IMR-90 (cell line): ENCODE measurements around the genes H2BC18, H4C15, APH1A, CIART, PRPF3 and PI4KB.

GRCh38 chr1:149811943-149812873, at the start of gene H2BC18:
TSS of gene H2BC18 (minus strand) at chr1:149812370.
- RRBS = no CpG with 5 or more reads among the region's 55 CpGs
CAGE:
- cytosol, long polyA plus RNA = no peak
- long polyA plus RNA = no peak
- nucleus, long polyA plus RNA = start-site peak on the minus strand at chr1:149812370-149812375, 66 and 76 reads in 2 replicates

- RRBS = no CpG with 5 or more reads among the region's 74 CpGs
CAGE:
- cytosol, long polyA plus RNA = no peak
- long polyA plus RNA = no peak
- nucleus, long polyA plus RNA = no peak
Measured at GRCh38 chr1:149851339-149852272, 745 bp downstream of the H2AC19 start.

DNA sequence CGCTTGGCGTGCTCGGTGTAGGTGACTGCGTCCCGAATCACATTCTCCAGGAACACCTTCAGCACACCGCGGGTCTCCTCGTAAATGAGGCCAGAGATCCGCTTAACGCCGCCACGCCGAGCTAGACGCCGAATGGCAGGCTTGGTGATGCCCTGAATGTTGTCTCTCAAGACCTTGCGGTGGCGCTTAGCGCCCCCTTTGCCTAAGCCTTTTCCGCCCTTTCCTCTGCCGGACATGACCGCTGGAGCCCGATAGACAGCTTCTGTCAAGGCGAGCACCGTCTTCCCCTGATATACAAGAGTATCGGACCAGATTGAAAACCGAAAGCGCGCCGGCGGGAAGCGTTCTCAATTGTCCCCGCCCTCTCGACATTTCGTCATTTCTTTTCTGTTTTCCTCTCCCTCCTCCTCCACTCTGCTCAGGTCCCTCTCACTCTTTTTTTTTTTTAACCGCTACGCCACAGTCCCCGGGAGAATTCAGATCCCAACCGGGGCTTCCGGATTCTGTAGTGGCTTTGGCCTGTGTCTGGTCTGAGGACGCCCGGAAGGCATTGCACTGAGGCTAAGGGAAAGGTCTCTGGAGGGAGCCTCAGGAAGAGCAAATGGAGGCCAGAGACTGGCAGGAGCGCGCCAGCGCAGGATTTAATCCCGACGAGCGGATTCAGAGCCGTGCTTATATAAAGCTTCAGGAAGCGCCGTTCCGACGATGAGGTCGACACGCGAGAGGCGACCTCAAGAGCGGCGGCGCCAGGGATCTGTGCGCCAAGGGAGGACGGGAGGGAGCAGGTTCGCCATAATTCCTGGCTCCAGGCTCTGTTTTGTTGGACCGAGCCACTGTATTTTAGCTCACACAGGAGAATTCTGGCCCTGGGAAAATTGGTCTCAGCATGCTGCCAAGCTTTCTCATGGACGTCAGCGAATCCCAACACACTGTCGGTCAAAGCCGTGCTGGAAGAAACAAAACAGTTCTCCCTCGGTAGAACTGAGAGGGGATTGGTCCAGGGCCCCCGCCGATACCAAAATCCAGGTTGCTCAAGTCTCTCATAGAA, at the start of gene H4C15:
H4C15 (minus strand) TSS at position 264 of the 1,048 bp plus-strand sequence.
- RRBS = no CpG with 5 or more reads among the region's 70 CpGs
CAGE:
- cytosol, long polyA plus RNA = no peak
- long polyA plus RNA = no peak
- nucleus, long polyA plus RNA = no peak

- RRBS = 2% methylated on average over 12 of the region's 59 CpGs
CAGE:
- cytosol, long polyA plus RNA = no peak
- long polyA plus RNA = no peak
- nucleus, long polyA plus RNA = no peak
Measured at GRCh38 chr1:149885666-149886581, 558 bp downstream of the H2BC21 start.

GRCh38 chr1:149888096-149888688, 427 bp upstream of the H2AC21 start:
- RRBS = no CpG with 5 or more reads among the region's 22 CpGs
CAGE:
- cytosol, long polyA plus RNA = no peak
- long polyA plus RNA = no peak
- nucleus, long polyA plus RNA = no peak

DNA sequence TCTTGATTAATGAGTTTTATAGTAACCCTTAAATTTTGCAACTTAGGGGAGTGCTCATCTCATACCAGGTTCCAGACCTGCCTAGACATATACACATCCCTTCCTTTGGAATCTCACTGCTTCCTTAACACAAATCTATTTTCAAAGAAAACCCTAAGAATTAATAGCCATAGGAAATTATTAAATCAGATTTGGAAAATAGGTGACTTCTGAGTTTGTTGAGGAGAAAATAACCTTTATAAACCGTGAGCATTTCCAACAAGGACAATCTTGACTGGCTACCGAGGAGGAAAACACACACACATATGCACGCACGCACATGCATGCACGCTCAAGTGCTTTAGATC, 5.1 kb upstream of the MTMR11 start:
- RRBS = no CpG with 5 or more reads among the region's 5 CpGs
CAGE:
- cytosol, long polyA plus RNA = no peak
- long polyA plus RNA = no peak
- nucleus, long polyA plus RNA = no peak

- RRBS = 3% methylated on average over 11 of the region's 52 CpGs
CAGE:
- cytosol, long polyA plus RNA = start-site peak on the minus strand at chr1:150268799-150269024, 666 and 421 reads in 2 replicates
- long polyA plus RNA = start-site peak on the minus strand at chr1:150268799-150268818, 28 and 49 reads in 2 replicates; start-site peak on the minus strand at chr1:150268933-150269032, 480 and 724 reads in 2 replicates
- nucleus, long polyA plus RNA = no peak
Measured at GRCh38 chr1:150268189-150269038, at the start of gene APH1A. TSS of gene APH1A (minus strand) at chr1:150269016.

- RRBS = 1% methylated on average over 15 of the region's 17 CpGs
CAGE:
- cytosol, long polyA plus RNA = start-site peak on the plus strand at chr1:150282544-150282586, 83 and 156 reads in 2 replicates
- long polyA plus RNA = no peak
- nucleus, long polyA plus RNA = no peak
Measured at GRCh38 chr1:150282434-150282644, at the start of gene CIART. TSS of gene CIART (plus strand) at chr1:150282554.

GRCh38 chr1:150321322-150322390, at the start of gene PRPF3:
TSS of gene PRPF3 (plus strand) at chr1:150321533.
- RRBS = 2% methylated on average over 11 of the region's 47 CpGs
CAGE:
- cytosol, long polyA plus RNA = start-site peak on the plus strand at chr1:150321526-150321575, 208 and 313 reads in 2 replicates
- long polyA plus RNA = start-site peak on the plus strand at chr1:150321539-150321577, 430 and 270 reads in 2 replicates
- nucleus, long polyA plus RNA = start-site peak on the plus strand at chr1:150321532-150321588, 2,714 and 2,825 reads in 2 replicates

- RRBS = no CpG with 5 or more reads among the region's 2 CpGs
CAGE:
- cytosol, long polyA plus RNA = no peak
- long polyA plus RNA = no peak
- nucleus, long polyA plus RNA = no peak
Measured at GRCh38 chr1:150560718-150560935, 11.4 kb downstream of the ADAMTSL4 start.

DNA sequence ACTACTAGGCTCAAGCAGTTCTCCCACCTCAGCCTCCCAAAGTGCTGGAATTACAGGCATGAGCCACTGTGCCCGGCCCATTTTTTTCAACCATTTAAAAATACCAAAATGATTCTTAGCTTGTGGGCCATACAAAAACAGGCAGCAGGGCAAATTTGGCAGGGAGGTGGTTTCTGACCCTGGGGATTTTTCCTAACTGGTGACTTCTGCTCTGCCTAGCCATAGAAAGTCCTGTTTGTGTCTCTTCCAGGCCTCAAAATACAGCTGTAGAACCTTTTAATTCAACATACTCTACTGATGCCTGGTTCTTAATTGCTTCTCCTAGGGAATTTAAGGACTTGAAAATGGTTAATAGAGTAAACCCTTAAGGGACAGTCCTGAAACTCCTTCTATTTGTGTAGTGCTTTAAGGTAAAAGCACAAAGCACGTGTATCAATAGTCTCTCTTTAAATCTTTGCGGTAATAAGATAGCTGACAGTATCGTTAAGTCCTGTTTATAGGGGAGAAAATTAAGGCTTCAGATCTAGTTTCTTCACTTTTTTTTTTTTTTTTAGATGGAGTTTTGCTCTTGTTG, 14.7 kb downstream of the MCL1 start:
- RRBS = no CpG with 5 or more reads among the region's 4 CpGs
CAGE:
- cytosol, long polyA plus RNA = no peak
- long polyA plus RNA = no peak
- nucleus, long polyA plus RNA = no peak

- RRBS = no CpG with 5 or more reads among the region's 1 CpG
CAGE:
- cytosol, long polyA plus RNA = no peak
- long polyA plus RNA = no peak
- nucleus, long polyA plus RNA = no peak
Measured at GRCh38 chr1:150575560-150576266, 3.7 kb downstream of the MCL1 start.

- RRBS = no CpG with 5 or more reads among the region's 3 CpGs
CAGE:
- cytosol, long polyA plus RNA = no peak
- long polyA plus RNA = no peak
- nucleus, long polyA plus RNA = no peak
Measured at GRCh38 chr1:150582479-150583111, 3.2 kb upstream of the MCL1 start.

- RRBS = no CpG with 5 or more reads among the region's 11 CpGs
CAGE:
- cytosol, long polyA plus RNA = no peak
- long polyA plus RNA = no peak
- nucleus, long polyA plus RNA = no peak
Measured at GRCh38 chr1:150613084-150614040, 16.1 kb downstream of the ENSA start.

- RRBS = 41% methylated on average over 3 of the region's 14 CpGs
CAGE:
- cytosol, long polyA plus RNA = no peak
- long polyA plus RNA = no peak
- nucleus, long polyA plus RNA = no peak
Measured at GRCh38 chr1:150621892-150623086, 7.1 kb downstream of the ENSA start.

DNA sequence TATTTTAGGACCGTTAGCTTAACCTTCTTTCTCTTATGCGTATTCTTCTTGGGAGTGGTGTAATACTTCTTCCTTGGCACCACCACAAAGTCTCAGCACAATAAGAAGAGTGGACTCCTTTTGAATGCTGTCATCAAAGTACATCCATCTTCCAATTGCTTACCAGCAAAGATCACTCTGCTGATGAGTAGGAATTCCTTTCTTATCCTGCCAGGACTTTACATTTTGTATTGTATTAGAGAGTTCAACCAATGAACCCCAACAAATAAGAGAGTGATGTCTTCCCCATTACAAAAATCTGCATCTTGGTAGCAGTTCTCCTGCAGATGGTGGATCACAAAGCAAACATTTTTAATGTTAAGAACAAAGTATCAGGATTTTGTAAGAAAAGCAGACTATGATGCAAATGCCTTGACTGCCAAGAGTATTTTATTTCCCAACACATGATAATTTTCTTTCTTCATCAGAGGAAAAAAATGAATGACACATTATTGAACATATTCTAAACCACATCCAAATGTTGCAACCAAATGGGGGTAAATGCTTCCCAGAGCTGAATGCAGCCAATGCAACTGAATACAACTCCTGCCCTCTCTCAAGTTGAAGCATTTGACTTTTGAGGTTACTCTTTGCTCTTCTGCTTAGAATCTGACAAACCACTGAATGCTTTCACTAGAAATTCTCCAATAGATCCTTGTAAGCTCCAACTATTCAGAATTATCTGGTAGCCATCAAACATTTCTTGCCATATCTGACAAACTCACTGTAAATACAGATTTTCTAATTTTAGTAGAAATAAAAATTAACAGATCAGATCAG, 5.2 kb upstream of the ARNT start:
- RRBS = no CpG with 5 or more reads among the region's 2 CpGs
CAGE:
- cytosol, long polyA plus RNA = no peak
- long polyA plus RNA = no peak
- nucleus, long polyA plus RNA = no peak

GRCh38 chr1:150963602-150964789, 10.6 kb downstream of the CERS2 start:
- RRBS = no CpG with 5 or more reads among the region's 15 CpGs
CAGE:
- cytosol, long polyA plus RNA = no peak
- long polyA plus RNA = no peak
- nucleus, long polyA plus RNA = no peak

- RRBS = no CpG with 5 or more reads among the region's 3 CpGs
CAGE:
- cytosol, long polyA plus RNA = no peak
- long polyA plus RNA = no peak
- nucleus, long polyA plus RNA = no peak
Measured at GRCh38 chr1:151057773-151058125, 1.7 kb downstream of the CDC42SE1 start.

DNA sequence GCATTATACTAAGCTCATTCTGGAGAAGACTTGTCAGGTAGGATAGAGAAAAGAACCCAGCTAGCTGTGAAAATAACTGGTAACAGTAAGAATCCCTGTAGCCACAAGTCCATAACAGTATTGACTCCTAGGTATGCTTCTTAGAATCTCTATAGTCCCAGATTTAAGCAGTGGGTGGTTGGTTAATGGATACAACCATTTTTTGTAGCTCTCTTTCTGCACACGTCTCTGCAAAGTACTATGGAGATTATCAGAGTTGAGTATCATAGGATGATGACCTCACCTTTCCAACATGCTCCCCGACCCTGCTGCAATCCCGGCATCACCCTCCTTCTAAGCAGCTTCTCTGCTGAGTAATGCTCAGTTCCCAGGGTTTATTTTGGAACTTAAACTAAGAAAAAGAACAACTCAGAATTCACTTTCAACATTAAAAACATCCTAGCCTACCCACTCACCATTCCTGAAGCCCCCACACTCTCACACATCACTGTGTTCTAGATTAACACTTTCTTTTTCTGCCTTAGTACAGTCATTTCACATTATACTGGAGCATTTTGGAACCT, 2.6 kb downstream of the MLLT11 start:
- RRBS = no CpG with 5 or more reads among the region's 3 CpGs
CAGE:
- cytosol, long polyA plus RNA = no peak
- long polyA plus RNA = no peak
- nucleus, long polyA plus RNA = no peak

- RRBS = 1% methylated on average over 14 of the region's 35 CpGs
CAGE:
- cytosol, long polyA plus RNA = start-site peak on the minus strand at chr1:151327387-151327440, 27 and 24 reads in 2 replicates
- long polyA plus RNA = no peak
- nucleus, long polyA plus RNA = start-site peak on the minus strand at chr1:151327381-151327441, 18 and 40 reads in 2 replicates
Measured at GRCh38 chr1:151326498-151327503, at the start of gene PI4KB. TSS of gene PI4KB (minus strand) at chr1:151327416.